Esophagus squamous epithelium (tissue), 4 donors: ENCODE measurements around a stretch of chr18.

GRCh38 chr18:51426008-51426208 is 228.4 kb upstream of the MEX3C start:
- PRO-cap: unidirectional peak, plus-strand start at chr18:51426065
- RAMPAGE, long total RNA, 4 experiments: no peak in any of the 4 experiments

DNA sequence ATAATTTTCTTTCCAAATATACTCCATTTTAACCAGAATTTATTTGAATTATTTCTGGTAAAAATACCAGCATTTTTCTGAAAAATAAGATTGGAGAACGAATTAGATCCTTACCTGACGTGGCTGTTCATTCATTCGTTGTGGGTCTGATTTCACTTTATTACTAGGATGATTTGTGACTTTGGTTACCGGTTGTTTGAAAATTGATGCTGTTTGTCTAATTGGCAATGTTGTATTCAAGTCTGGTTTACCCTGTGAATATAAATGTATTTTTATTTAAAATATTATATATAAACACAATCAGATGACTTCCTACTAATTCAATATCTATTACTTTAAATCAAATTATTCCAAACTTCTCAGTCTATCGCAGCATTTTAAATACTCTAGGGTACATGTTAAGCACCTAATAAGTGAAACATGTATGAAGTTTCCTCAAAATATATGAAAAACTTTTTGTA is 35.7 kb downstream of the MBD2 start:
- PRO-cap: no peak
- RAMPAGE, long total RNA, 4 experiments: start-site peak on the minus strand in 1 of 4 experiments, centred at position 142 of the sequence, 69 reads per replicate

GRCh38 chr18:54262253-54262461 is 7.2 kb upstream of the POLI start:
- PRO-cap: no peak
- RAMPAGE, long total RNA, 4 experiments: no peak in any of the 4 experiments

DNA sequence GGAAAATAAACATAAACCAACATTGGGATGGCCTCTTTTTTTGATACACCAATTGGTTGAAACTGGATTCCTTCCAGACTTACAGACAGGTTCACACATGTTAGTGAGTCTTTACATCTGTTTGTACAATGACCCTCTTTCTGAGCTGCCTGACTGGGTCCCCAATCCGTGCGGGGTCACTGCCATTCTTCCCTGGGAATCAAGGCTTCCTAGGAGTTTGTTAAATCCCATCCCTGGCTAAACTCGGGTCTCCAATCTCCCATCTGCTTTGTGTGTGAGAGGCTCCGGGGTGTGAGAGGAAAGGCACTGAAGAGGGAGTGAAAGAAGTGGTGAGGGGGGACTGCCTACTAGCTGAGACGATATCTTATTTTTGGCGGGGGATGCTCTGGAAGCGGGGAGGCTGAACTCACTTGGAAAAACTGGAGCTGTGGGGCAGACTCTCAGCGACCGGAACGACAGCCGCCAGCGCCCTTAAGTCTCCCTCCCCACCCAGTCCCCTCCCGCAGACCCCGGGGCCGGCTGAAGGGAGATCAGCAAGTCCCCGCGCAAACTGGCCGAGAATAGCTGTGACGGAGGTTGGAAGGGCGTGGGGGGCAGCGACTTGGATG is 420 bp downstream of the STARD6 start:
- PRO-cap: no peak
- RAMPAGE, long total RNA, 4 experiments: no peak in any of the 4 experiments

DNA sequence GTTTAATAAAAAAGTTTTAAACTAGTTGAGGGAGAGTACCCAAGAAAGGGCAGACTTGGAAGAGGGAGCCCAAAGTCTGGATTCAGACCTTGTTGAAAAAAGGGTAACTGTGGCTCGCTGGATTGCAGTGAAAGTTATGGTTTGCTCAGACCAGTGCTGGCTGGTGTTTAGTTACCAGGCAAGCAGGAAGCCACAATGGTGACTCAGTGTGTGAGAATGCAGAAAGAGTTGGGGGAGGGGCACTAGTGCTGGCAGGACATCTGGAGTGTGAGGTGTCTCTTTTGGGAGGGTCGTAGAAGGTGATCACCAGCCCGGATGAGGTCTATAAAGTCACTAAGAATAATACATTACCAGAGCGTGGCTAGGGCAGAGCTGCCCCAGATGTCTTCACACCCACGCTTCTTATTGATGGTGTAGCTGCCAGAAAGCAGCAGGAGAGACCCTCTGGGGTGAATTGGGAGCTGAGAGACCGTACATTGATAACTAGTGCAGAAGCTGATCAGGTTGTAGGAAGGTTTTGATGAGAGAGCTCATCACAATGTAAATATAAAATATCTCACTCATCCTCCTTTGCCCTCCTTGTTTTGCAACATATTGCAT is 31.1 kb downstream of the C18orf54 start:
- PRO-cap: no peak
- RAMPAGE, long total RNA, 4 experiments: no peak in any of the 4 experiments

GRCh38 chr18:54948059-54948442 is 11.2 kb downstream of the CCDC68 start:
- PRO-cap: no peak
- RAMPAGE, long total RNA, 4 experiments: no peak in any of the 4 experiments

- PRO-cap: no peak
- RAMPAGE, long total RNA, 4 experiments: no peak in any of the 4 experiments
Measured at GRCh38 chr18:55264056-55264524, 304.8 kb upstream of the CCDC68 start.

DNA sequence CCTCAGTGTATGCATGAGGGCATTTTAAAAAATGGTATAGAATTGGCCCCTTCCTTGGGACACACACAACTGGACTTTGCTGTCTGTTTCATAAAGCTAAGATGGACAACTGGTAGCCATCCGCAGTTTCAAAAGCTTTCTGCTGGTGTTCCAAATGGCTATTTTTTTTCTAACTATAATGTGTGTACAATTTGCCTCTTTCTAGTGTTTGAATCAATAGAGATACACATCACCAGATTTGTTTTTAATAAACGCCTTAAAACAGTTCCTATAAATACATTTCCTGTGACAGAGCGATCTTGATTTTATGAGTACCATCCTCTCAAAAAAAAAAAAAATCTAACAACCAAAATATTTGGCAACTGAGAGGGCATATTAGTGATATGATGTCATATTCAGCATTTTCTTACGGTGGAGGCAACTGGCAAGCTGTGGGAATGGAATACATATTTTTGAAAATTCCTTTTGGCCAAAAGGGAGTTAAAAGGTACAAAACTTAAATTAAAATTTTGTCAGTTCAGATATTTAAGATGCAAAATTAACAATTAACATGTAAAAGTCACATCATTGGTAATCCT is 268.5 kb downstream of the TCF4 start:
- PRO-cap: unidirectional peak, plus-strand start at position 401 of the sequence
- RAMPAGE, long total RNA, 4 experiments: no peak in any of the 4 experiments

- PRO-cap: no peak
- RAMPAGE, long total RNA, 4 experiments: no peak in any of the 4 experiments
Measured at GRCh38 chr18:55451981-55452435, 136.0 kb downstream of the TCF4 start.

GRCh38 chr18:55502159-55502717 is 85.8 kb downstream of the TCF4 start:
- PRO-cap: no peak
- RAMPAGE, long total RNA, 4 experiments: no peak in any of the 4 experiments

- PRO-cap: no peak
- RAMPAGE, long total RNA, 4 experiments: no peak in any of the 4 experiments
Measured at GRCh38 chr18:55866907-55867430, 279.0 kb upstream of the TCF4 start.

- PRO-cap: no peak
- RAMPAGE, long total RNA, 4 experiments: no peak in any of the 4 experiments
Measured at GRCh38 chr18:56083784-56084430, 495.9 kb upstream of the TCF4 start.

DNA sequence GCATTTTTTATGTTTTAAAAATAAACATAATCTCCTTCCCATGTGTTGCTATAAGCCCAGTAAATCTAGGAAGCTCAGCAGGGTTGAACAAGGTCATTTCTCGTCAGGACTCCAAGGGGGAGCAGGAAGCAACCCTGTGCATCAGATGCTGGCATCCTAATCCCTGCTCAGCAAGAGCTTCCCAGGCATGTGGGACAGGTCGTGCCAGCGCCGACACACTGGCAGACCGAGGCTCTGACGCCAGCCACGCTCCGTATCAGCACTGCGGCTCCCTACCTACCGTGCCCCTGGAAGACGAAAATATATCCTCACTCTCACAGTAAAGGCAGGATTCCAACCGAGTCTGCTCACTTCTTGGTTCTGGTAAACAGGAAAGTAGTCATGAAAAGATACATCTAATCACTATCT is 61.5 kb downstream of the TXNL1 start:
- PRO-cap: no peak
- RAMPAGE, long total RNA, 4 experiments: no peak in any of the 4 experiments

GRCh38 chr18:57137570-57138018 is 9.3 kb upstream of the BOD1L2 start:
- PRO-cap: unidirectional peak, plus-strand start at chr18:57137836
- RAMPAGE, long total RNA, 4 experiments: no peak in any of the 4 experiments

- PRO-cap: no peak
- RAMPAGE, long total RNA, 4 experiments: no peak in any of the 4 experiments
Measured at GRCh38 chr18:57429901-57431105, 4.9 kb upstream of the ONECUT2 start.

- PRO-cap: no peak
- RAMPAGE, long total RNA, 4 experiments: no peak in any of the 4 experiments
Measured at GRCh38 chr18:57632228-57632448, 10.5 kb upstream of the NARS1 start.

- PRO-cap: no peak
- RAMPAGE, long total RNA, 4 experiments: no peak in any of the 4 experiments
Measured at GRCh38 chr18:57662371-57662728, 40.7 kb upstream of the NARS1 start.

GRCh38 chr18:57667866-57668875 is 46.5 kb upstream of the NARS1 start:
- PRO-cap: no peak
- RAMPAGE, long total RNA, 4 experiments: no peak in any of the 4 experiments

DNA sequence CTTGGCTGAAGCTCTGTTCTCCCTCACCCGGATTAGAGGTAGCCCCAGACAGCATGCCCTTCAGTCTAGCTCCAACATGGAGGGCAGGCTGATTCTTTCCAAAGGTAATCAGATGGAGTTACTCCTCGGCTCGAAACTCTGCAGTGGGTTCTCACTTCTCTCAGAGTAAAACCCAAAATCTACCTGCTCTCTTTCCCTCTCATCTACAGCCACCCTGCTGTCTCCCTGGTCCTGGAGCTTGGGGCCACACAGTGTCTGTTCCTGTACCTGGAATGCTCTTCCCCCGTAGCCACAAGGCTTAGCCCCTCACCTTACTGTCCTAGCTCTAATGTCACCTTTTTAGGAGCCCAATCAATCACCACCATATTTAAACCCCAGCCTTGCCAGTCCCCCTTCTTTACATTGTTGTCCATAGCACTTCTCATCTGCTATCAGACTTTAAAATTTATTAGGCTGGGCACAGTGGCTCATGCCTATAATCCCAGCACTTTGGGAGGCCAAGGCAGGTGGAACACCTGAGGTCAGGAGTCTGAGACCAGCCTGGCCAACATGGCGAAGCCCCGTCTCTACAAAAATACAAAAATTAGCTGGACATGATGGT is 29.1 kb downstream of the ATP8B1 start:
- PRO-cap: no peak
- RAMPAGE, long total RNA, 4 experiments: no peak in any of the 4 experiments

DNA sequence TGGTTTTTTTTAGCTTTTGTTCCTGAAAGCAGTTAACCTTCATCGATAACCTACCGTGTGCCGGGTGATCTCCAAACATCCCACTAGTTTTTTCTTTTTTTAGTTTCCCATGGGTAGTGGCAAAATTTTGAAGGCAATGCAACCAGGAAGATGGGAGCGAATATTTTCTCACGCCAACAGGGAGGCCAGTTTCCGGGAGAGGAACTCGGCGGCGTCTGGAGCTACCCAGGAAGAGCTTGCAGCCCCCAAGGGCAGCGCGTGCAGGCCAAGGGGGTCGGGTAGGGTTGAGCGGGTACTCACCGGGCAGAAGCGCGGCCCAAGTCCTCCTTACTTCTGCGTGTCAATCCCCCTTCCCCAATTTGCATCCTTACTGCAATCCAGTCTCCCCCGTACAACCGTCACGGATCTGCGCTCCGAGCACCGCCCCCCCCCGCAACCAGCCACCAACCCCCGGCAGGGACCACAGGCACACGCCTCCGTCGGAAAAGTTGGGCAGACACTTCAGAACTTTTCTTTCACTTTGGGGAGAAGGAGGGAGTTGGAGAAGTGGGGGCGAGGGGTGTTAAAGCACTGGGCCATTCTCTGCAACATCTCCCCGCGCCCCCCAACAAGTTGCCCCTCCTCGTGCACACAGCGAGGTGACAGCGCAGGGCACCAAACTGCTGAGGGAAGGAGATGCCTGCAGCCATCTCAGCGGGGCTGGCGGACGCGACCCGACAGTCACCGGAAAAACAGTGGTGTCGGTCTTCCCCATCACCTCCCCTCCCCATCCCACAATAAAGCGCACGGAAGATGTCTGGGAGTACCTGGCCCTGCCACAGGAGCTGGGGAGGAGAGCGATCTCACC is 1.3 kb downstream of the ATP8B1 start:
- PRO-cap: bidirectional peak, plus-strand start at position 473 of the sequence, minus-strand start at position 393 of the sequence
- RAMPAGE, long total RNA, 4 experiments: no peak in any of the 4 experiments